Ovary (tissue), 7 donors: ENCODE measurements around the genes PTBP1 and PLPPR3.

DNA sequence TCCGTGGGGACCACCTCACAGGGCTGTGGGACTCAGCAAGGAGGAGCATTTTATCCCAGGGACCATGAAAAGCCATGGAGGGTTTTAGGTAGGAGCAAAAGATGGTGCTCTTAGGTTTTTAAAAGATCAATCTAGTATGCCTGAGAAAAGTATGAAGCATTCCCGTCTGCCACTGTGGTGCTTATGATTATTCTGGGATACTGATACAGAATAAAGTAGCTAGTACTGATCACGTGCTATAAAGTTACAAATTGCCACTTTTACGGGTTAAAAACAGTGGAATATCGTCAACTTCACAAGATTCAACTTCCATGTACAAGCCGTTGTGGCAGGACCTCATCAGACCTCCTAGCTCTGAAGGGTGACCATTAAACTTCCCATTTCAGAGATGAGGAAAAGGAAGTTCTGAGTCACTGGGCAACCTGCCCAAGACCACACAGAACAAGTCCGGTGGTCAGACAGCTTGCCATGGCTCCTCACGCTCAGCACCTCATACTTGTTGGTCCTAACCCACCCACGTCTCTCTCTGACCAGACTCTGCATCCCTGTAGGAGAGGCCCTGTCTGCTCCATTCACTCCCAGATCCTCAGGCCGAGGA lies 2.0 kb downstream of the MIER2 start:
- PRO-cap, 7 experiments = peak in 1 of 7 experiments; most common plus-strand start position 457 of the sequence (in 1)
- RAMPAGE, long total RNA, 2 experiments = no peak in any of the 2 experiments

- PRO-cap, 7 experiments = no peak in any of the 7 experiments
- RAMPAGE, long total RNA, 2 experiments = no peak in any of the 2 experiments
Measured at GRCh38 chr19:383817-384348, 8.1 kb upstream of the THEG start.

DNA sequence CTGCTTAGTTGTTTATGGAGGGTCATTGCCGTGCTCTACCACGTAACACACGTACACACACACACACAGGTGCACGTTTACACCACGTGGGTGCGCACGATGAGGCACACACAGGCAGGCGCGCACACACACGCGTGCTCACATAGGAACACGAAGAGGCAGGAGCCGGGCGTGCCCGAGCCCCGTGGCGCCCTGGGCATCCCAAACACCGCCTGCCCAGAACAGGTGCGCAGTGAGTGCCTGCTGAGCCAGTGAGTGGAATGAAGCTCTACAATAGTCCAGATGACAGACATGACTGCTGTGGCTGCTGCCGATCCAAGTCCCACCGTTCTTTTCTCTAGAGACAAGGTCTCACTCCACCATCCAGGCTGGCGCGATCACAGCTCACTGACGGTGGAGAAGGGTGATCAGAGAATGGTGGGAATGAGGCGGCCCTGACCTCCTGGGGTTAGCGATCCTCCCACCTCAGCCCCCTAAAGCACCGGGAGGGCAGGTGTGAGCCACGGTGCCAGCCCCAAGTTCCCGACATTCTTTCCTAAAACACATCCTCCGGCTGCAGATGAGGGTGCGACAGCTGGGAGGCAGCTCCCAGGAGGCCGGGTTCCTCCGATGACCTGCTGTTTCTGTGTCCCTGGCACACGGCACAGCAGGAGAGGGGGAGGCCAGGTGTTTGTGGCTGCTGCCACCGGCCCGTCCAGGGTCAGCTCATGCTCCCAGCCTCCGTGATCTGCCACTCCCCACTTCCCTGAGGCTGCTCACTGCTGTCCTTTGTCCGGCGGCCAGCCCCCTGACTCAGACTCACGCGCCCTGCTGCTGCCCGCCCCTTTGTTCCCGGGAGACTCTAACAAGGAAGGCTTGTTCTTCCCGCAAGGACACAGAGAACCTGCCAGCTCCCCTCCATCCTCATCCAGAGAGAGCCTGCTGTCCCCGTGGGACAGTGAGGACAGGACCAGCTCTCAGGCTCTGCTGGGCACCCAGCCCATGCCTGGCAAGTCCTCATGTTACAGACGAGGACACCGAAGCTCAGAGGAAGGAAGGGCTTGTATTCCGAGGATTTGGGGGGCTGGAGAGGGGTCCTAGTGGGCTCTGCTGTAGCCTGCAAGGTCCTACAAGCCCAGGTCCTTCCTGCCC lies 10.7 kb upstream of the ODF3L2 start:
- PRO-cap, 7 experiments = peak in 3 of 7 experiments; most common plus-strand start position 828 of the sequence (in 3); most common minus-strand start position 729 of the sequence (in 3)
- RAMPAGE, long total RNA, 2 experiments = no peak in any of the 2 experiments

DNA sequence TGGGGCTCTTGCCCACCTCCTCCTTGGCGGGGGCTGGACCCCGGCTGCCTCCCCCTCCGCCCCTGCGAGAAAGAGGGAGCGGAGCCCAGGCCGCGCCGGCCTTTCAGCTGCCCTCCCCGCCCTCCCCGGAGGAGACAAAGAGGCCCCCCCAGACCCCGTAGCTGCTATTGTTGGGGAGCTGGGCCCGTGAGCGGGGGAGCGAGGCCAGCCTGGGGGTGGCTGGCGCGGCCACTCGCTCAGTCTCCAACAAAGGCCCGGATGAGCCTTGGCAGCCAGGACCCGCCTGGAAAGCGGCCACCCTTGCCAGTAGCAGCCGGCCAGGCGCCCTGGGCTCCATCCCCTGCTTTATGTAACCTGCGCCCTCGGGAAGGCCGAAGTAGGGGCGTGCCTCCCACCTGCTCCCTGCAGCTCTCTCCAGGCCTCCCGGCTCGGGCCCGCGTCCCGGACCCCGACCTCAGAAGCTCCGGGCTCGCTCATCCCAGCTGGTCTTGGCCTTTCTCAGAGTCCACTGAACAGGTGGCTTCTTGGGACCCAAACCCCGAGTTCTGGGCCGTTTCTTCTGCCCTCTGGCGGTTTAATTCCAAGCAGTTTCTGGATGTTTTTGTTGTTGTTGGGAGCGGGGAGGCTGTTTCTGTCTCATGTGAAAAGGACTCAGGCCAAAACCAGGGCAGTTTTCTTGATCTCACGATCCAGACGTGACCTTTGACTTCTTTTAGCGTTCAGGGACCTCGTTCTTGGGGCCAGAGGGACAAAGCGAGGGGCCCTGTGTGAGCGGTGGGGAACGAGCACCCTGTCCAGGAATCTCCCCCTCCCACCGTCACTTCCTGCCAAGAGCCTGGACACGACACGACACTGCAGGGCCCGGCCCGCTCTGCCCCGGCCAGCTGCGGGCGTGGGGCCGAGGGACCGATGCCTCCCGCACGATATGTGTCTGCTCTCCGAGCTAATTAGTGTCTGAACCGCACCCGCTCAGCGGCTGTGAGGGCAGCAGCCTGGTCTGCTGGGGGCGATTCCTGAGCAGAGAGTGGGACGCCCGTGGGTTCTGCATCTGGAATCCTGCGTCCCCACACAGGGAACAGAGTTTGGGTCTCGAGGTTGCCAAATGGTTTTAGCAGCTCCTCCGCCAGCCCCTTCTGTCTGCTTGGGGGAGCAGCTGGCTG lies 1.2 kb downstream of the CDC34 start:
- PRO-cap, 7 experiments = peak in 7 of 7 experiments; most common plus-strand start position 167 of the sequence (in 2); most common minus-strand start position 505 of the sequence (in 4)
- RAMPAGE, long total RNA, 2 experiments = no peak in any of the 2 experiments

- PRO-cap, 7 experiments = no peak in any of the 7 experiments
- RAMPAGE, long total RNA, 2 experiments = no peak in any of the 2 experiments
Measured at GRCh38 chr19:536352-537178, 5.0 kb downstream of the CDC34 start.

GRCh38 chr19:558632-559259 lies 13.7 kb upstream of the BSG start:
- PRO-cap, 7 experiments = peak in 5 of 7 experiments; most common plus-strand start chr19:558996 (in 2); most common minus-strand start chr19:559052 (in 1)
- RAMPAGE, long total RNA, 2 experiments = no peak in any of the 2 experiments

- PRO-cap, 7 experiments = no peak in any of the 7 experiments
- RAMPAGE, long total RNA, 2 experiments = no peak in any of the 2 experiments
Measured at GRCh38 chr19:604805-605589, 15.3 kb downstream of the HCN2 start.

DNA sequence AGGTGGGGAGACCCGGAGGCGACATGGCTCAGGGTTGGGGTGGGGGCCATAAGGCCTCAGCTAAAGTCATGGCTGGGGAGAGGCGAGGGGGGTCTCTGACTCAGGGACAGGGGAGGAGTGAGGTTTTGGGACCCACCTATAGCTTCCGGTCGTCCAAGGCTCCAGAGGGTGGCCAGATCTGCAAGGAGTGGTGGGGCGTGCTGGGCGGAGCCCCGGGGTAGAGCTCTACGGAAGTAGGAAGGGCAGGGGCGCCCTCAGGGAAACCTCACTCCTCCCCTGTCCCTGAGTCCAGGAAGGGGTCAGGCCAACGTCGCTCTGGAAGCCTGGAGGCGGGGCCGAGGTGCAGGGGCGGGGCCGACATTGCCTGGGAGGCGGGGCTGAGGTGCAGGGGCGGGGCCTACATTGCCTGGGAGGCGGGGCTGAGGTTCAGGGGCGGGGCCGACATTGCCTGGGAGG lies 5.2 kb upstream of the PALM start:
- PRO-cap, 7 experiments = peak in 5 of 7 experiments; most common minus-strand start position 182 of the sequence (in 2)
- RAMPAGE, long total RNA, 2 experiments = no peak in any of the 2 experiments

GRCh38 chr19:727426-728657 lies 19.1 kb downstream of the PALM start:
- PRO-cap, 7 experiments = peak in 5 of 7 experiments; most common plus-strand start chr19:728352 (in 5); most common minus-strand start chr19:728002 (in 1)
- RAMPAGE, long total RNA, 2 experiments = no peak in any of the 2 experiments

- PRO-cap, 7 experiments = no peak in any of the 7 experiments
- RAMPAGE, long total RNA, 2 experiments = no peak in any of the 2 experiments
Measured at GRCh38 chr19:791588-792216, 5.5 kb upstream of the PTBP1 start.

- PRO-cap, 7 experiments = peak in 7 of 7 experiments; most common plus-strand start chr19:797452 (in 7); most common minus-strand start chr19:796968 (in 6)
- RAMPAGE, long total RNA, 2 experiments = start-site peak on the plus strand in 2 of 2 experiments, at chr19:797428-797452 at its widest, 23 to 45 reads per replicate
Measured at GRCh38 chr19:796542-797632, at the start of gene PTBP1. PTBP1 (plus strand) TSS chr19:797452.

DNA sequence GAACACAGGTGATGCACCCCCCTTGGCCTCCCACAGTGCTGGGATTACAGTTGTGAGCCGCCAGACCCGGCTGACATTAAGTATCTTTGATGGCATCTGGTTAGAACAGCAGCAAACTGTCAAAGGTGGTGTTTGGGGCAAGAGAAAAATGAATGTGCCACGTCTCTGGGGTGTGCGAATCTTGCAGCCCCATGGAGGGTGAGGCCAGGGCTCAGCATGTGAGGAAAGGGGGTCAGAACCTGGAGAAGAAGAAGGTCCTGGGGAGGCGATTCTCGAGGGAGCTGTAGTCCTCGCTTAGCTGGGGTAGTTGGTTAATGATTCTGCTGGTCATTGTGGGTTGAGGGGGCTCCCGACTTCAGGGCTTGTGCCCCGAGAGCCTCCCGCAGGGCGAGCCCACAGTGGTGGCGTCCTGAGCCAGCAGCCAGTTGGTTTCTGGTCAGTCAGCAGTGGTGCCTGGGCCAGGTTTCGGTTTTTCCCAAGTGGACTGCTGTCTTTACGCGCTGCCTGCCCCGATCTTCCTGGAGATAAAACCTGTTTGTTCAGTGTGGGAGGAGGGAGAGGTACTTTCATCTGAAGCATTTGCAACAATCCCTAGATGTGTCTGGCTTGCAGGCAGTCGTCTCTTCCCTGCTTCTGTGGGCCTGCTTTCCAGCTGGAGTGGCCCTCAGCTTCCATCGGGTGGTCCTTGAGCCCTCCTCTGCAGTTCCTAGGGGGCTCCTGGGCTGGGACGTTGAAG lies 3.1 kb downstream of the PTBP1 start:
- PRO-cap, 7 experiments = no peak in any of the 7 experiments
- RAMPAGE, long total RNA, 2 experiments = no peak in any of the 2 experiments

DNA sequence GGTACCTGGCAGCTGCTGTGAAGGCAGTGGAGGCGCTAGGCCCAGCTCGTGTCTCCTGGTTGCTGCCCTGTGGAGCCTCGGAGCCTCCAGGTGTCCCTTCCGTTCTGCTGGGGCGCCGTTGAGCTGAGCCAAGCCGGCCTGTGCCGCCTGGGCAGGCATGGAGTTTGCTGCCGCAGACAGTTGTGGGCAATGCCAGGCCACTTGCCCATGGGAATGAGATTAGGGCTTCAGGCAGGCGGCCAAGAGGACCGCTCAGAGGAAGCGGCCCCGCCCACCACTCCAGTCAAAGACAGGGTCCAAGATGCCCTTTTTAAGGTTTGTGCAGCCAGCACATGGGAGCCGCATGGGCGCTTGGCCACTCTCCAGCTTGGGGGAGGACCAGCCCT lies 4.0 kb downstream of the PTBP1 start:
- PRO-cap, 7 experiments = no peak in any of the 7 experiments
- RAMPAGE, long total RNA, 2 experiments = no peak in any of the 2 experiments

DNA sequence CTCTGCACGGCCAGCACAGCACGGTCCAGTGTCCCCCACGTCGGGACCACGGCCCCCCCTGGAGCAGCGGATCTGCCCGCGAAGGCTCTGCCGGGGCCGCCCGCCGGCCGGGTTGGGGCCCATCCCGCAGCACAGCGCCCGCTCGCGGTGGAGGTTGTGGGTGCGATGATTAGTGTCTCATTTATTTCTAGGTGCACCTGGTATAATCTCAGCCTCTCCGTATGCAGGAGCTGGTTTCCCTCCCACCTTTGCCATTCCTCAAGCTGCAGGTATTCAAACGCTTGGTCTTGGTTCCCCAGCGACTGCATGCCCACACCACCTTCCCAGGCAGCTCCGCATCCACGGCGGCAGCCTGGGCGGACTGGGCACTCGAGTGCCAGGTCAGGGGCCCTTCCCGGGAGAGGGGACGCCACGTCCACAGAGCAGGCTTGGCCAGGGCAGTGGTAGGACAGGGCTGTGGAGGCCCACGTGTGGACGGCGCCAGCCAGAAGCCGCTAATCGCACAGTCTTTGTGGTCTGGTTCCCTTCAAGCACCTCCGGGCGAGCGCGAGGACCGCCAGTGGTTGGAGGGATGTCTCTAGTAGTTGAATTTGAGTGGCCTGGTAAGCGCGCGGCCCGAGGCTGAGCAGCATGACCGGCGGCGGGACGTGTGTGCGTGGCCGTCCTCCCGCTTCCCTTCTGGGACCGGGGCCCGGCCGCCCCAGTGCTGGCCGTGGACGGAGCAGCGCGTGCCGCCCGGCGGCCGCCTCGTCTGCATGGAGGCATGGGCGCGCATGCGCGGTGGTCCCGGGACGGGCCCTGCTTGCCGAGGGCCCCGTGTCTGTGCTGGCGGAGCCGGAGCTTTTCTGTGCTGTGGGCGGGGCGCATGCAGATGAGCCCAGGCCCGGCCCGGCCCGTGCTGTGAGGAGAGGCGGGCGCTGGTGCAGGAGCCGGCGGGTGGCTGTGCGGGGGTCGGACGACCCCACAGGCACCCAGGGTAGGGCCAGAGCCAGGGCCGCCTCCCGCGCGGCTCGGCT lies 8.4 kb downstream of the PTBP1 start:
- PRO-cap, 7 experiments = no peak in any of the 7 experiments
- RAMPAGE, long total RNA, 2 experiments = no peak in any of the 2 experiments

- PRO-cap, 7 experiments = no peak in any of the 7 experiments
- RAMPAGE, long total RNA, 2 experiments = no peak in any of the 2 experiments
Measured at GRCh38 chr19:821850-822762, at the start of gene PLPPR3. PLPPR3 (minus strand) TSS chr19:821955.

DNA sequence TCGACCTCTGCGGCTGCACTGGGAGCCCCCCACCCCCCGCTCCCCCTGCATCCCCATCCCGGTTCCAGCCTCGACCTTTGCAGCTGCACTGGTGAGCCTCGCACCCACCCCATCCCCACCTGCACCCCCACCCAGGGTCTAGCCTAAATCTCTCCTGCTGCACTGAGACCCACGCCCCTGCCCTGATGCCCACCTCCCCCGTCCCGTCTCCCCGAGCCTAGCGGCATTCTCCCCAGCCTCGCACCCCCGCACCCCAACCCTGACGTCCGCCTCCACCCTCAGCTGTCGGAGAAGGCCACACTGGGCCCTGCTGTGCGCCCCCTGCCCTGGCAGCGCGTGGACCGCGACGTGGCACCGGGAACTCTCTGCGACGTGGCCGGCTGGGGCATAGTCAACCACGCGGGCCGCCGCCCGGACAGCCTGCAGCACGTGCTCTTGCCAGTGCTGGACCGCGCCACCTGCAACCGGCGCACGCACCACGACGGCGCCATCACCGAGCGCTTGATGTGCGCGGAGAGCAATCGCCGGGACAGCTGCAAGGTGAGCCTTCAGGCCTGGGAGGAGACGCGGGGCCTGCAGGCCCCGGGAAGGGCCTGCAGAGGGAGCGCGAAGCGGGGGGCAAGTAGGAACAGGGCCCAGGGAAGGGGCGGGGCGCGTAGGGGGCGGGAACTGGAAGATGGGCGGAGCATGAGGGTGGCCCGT lies 2.1 kb downstream of the CFD start:
- PRO-cap, 7 experiments = no peak in any of the 7 experiments
- RAMPAGE, long total RNA, 2 experiments = no peak in any of the 2 experiments

- PRO-cap, 7 experiments = no peak in any of the 7 experiments
- RAMPAGE, long total RNA, 2 experiments = no peak in any of the 2 experiments
Measured at GRCh38 chr19:868435-869030, 9.1 kb downstream of the CFD start.

DNA sequence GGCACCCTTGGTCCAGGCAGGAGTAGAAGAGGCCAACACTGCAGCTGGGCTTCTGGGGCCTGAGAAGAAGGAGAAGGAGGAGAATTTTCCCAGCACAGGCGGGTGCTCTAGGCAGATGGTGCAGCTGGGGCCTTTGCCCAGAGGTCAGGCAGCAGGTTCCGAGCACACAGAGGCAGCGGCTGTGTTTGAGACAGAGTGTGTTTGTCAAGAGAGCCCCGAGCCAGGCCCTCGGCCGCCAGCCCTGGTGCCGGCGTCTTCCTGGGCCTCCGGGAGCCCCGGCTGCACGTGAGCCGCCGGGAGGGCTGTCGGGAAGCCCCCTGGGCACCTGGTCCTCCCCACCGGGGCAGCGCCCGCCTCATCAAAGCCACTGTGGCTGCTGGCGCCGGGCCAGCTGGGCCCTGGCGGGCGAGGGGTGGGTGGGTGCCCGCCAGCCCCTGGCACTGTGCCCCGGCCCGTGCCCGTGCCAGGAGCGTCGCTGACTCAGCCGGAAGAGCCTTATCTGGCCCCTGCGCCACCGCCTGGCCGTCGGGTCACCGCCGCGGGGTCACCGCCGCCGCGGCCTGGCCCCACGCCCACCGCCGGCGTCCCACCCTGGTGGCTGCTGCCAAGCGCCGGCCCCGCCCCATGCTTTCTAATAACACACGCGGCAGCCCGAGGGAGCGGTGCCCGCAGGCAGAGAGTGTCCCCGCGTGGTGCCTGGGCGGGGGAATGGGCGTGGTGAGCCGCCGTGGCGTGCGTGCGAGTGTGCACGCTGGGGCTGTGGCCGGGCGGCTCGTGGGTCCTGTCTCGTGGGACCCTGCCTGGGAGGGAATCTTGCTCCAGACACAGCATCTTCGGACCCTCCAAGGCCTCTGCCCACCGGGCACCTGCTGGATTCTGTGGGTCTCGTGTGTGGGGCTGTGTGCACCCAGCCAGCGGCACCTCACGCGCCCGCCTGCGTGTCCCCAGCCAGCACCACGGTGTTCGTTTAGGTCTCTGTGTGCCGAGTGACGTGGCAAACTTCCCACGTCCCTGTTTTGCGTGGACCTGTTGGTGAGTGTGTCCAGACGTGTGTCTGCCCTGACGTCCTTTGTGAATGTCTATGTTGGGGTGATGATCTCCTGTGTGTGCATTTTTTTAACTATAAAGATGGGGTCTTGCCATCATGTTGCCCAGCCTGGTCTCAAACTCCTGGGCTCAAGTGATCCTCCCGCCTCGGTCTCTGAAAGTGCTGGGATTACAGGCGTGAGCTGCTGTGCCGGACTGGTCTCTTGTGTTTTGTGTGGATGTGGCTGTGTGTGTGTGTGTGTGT lies 15.1 kb downstream of the ARID3A start:
- PRO-cap, 7 experiments = no peak in any of the 7 experiments
- RAMPAGE, long total RNA, 2 experiments = no peak in any of the 2 experiments

DNA sequence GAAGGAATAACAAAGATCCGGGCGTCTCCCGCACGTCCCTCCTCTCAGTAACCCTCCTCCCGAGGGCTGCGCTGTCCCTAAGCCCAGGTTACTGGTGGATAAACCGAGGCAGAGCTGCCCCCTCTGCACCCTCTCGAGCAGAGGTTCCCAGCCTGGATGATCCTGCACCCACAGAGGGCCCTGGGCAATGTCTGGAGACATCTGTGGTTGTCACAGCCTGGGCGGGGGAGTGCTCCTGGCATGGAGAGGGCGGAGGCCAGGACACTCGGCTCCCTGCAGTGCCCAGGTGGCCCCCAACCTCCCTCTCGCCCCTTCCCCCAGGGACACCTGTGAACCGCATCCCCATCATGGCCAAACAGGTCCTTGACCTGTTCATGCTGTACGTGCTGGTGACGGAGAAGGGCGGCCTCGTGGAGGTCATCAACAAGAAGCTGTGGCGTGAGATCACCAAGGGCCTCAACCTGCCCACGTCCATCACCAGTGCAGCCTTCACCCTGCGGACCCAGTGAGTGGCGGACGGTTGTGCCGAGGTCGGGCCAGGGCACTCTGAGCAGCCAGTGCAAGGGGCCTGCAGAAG lies 20.1 kb upstream of the WDR18 start:
- PRO-cap, 7 experiments = no peak in any of the 7 experiments
- RAMPAGE, long total RNA, 2 experiments = no peak in any of the 2 experiments

GRCh38 chr19:993362-993836 lies 6.8 kb upstream of the GRIN3B start:
- PRO-cap, 7 experiments = no peak in any of the 7 experiments
- RAMPAGE, long total RNA, 2 experiments = no peak in any of the 2 experiments